ENCODE measurements around the genes AAR2 and DLGAP4.

GRCh38 chr20:35738022-35738871 lies 3.8 kb downstream of the RBM39 start:
- PRO-cap = no peak

DNA sequence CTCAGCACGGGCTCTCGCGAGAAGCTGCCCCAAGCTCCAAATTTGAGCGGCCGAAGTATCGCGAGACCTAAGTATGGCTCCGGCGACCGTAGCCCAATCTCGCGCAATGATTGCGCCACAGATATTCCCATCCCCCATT lies 104 bp upstream of the RBM39 start:
- PRO-cap = no peak

GRCh38 chr20:36046094-36046958 lies 77.9 kb downstream of the CNBD2 start:
- PRO-cap = no peak

GRCh38 chr20:36047374-36048026 lies 79.1 kb downstream of the CNBD2 start:
- PRO-cap = no peak

- PRO-cap = bidirectional peak, plus-strand start at chr20:36050655, minus-strand start at chr20:36050365; unidirectional peak, minus-strand start at chr20:36050960
Measured at GRCh38 chr20:36050221-36051309, 82.2 kb downstream of the CNBD2 start.

GRCh38 chr20:36093113-36094110 lies 61.1 kb upstream of the EPB41L1 start:
- PRO-cap = no peak

GRCh38 chr20:36097271-36098262 lies 57.0 kb upstream of the EPB41L1 start:
- PRO-cap = no peak

GRCh38 chr20:36113975-36114417 lies 40.5 kb upstream of the EPB41L1 start:
- PRO-cap = no peak

DNA sequence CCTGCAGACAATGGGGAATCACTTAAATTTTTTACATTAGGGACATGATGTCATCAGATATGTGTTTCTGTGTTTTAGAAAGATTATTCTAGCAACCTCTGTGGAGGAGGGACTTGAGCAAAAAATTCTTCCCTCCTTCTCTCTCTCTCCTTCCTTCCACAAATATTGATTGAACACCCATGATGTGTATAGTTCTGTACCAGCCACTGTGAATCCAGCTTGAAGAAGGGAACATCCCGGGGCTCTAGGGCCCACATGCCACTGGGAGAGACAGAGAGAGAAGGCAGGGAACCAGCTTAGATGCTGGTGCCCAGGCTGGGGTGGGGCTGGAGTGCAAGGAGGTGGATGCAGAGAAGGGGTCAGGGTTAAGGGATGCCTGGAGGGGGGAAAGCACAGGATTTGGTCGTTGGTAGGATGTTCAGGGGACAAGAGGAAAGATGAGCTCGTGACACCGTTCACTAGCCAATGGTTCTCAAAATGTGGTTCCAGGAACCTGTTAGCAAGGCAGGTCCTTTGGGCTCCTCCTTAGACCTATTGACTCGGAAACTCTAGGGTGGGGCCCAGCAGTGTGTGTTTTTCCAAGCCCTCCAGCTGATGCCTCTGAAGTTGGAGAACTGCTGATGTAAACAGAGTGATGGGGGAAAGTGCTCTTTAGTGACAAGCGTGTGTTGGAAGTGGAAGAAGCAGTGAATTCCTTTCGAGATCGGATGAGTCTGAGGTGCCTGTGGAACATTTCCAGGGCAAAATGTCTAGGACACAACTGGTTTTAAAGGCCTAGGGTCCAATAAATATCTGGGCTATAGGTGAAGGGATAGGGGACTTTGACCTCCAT lies 19.6 kb upstream of the AAR2 start:
- PRO-cap = no peak

DNA sequence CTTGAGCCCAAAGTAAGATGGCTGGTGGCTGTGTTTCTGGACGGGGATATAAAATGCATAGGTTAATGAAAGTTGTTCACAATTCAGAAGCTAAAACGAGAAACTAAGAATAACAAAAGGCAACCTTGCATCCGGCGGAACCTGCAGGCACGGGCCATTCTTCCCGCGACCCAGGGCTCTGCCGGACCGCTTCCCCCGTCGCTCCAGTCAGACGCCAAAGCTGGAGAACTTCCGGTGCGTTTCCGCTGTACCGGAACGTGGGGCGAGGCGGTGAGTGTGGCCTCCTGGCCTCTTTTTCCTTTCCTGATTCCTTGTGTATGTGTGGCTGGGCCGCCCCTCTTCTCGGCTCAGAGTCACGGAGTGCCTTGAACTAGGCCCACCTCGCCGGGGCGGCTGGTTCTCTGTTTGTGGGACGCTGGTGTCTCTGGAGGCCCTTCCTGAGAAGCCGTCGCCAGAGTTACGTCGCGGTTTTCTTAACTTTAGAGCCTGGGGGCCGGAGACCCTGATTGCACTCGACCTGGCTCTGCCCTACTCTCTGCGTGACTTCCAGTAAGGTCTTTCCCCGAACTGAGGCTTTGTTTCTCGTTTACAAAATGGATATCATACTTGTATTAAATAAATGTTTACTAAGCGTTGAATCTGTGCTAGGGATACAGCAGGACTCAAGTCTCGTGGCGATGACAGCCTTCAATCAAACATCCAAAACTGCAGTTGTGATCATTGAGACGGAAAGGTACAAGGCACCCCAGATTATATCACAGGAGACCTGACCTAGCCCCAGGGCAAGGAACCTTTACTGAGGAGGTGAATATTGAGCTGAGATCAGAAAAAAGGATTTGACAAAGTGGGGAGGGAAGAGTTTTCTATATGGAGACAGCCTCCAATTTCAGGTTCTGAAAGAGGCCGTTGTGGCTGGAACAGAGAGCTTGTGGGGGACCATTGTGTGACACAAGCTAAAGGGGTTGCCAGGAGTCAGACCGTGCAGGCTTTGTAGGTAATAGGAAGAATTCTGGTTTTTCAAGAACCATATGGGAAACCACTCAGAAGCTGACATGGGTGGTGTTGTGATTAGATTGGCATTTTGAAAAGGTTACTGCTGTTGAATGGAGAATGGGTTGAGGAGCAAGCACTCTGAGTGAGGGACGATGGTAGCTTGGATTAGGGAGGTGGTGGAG lies at the start of gene AAR2:
Gene AAR2, plus strand, starts transcription at position 245 of the 1,175 bp plus-strand sequence.
- PRO-cap = bidirectional peak, plus-strand start at position 248 of the sequence, minus-strand start at position 210 of the sequence

DNA sequence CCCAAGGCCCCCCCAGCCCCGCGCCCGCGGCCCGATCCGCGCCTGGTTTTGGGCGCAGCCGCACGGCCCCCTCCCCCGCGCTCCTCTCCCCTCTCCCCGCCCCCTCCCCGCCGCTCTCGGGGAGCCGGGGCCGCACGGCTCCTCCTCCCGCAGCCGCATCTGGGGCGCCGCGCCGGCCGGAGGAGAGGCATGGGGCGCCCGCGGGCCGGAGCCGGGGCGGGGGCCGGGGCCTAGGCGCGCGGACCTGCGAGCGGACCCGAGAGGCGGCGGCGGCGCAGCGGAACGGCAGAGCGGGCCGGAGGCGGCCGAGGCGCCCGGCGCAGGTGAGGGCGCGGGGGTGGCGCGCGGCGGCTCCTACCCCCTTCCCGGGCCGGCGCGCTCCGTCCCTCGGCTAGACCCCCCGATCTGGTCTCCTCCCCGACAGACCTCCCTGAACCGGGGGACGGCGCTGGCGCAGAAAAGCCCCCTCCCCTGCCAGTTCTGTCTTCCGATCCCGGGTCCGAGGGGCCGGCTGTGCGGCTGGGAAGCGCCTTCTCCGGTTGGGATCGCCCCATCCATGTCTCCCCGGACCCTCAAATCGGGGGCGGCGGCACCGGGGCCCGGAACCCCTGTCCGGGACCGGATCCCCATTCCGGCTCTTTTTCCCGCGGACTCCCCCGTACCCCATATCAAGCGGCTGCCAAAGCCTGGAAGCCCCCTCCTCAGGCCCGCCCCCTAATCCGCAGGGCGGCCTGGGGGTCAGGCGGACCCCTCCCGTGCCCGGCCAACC lies at the start of gene DLGAP4:
Gene DLGAP4, plus strand, starts transcription at position 150 of the 769 bp plus-strand sequence.
- PRO-cap = no peak

GRCh38 chr20:36460398-36460984 lies 80.8 kb upstream of the MYL9 start:
- PRO-cap = no peak

- PRO-cap = no peak
Measured at GRCh38 chr20:36468317-36468757, 73.0 kb upstream of the MYL9 start.

GRCh38 chr20:36496657-36497044 lies 44.7 kb upstream of the MYL9 start:
- PRO-cap = no peak

GRCh38 chr20:36578271-36579023 lies 5.0 kb downstream of the TGIF2 start:
- PRO-cap = no peak

DNA sequence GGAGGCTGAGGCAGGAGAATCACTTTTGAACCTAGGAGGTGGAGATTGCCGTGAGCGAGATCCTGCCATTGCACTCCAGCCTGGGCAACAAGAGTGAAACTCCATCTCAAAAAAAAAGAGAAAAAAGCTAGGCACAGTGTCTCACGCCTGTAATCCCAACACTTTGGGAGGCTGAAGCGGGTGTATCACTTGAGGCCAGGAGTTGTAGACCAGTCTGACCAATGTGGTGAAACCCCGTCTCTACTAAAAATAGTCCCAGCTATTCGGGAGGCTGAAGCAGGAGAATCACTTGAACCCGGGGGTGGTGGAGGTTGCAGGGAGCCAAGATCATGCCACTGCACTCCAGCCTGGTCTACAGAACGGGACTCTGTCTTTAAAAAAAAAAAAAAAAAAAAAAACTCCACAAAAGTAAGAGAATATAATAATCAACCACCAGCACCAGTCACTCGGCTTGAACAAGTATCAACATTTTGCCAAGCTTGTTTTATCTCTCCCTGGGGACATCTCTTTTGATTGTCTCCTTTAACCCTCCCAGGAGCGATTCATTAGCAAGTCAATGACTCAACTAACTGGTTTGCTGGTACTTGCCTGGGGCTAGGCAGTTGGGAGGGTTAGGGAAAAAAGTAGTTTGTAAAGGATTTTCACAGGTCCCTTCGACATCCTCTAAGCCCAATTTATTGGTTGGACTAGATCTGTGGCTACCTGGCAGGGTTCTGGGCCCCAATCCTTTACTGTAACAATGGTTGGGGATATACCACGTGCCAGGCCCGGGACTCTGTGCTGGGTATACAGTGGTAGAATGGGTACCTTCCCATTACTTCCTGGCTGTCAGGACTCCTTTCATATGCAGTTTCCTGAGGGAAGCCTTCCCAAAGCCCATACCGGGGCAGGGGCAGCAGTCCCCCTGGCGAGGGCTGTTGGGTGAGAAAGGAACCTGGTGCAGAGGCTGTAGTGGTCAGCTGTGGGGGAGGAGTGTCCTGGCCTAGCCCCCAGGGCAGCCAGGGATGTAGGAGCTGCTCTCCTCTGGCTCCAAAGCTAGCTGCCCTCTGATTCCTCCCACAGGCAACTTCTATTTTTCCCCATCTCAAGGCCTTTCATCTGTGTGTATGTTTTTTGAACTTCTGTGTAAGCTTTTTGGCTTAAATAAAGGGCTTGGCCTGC lies 12.1 kb downstream of the TGIF2 start:
- PRO-cap = no peak

- PRO-cap = no peak
Measured at GRCh38 chr20:36676756-36677092, 30.7 kb upstream of the SLA2 start.

DNA sequence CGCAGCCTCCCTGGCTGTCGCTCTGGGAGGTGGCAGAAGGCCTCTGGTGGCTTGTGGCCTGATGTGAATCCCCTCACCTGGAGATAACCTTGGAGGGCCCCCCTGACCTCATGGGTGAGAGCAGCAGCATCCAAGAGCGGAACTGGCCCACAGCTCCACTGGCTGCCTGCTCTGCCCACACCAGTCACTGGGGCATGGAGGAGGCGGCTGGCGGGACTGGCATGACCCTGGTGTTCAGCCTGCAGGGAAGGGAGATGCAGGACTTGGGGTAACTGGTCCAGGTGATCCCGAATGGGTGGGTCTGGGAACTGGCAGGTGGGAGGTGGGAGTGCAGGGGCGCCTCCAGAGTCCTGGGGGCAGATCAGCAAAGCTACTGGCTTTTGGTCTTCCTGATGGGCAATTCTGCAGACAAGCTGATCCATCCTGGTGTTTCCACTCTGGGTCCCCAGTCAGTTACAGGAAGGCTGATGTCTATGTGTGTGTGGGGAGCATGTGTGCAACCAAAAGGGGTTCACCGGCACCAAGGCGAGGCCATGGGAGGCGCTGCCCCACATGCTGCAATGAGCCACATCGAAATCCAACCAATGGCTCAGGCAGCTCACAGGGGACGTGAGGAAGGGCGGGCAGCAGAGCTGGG lies 10.7 kb upstream of the DSN1 start:
- PRO-cap = no peak

GRCh38 chr20:36896740-36897475 lies 21.0 kb downstream of the TLDC2 start:
- PRO-cap = no peak

DNA sequence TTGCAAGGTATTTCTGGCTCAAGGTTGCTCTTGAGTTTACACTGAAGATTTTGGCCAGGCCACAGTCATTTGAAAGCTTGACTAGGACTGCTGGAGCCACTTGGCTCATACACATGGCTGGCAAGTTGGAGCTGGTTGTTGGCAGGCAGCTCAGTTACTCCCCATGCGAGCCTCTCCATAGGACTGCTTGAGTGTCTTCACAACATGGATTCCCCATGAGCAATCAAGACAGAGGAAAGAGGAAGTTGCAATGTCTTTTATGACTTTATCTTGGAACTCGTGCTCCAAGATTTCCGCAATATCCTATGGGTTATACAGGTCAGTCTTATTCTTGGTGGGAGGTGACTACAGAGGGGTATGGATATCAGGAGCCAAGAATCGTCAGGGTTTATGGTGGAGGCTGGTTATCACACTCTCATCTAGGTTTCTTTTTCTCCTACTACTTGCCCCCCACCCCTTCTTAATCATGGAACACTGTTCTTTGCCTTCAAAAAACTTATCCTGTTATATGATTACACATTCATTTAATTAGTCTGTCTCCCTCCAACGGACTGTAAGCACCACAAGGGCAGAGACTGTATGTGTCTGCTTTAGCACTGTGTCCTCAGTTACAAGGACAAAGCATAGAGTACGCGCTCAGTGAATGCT lies 1.2 kb upstream of the MANBAL start:
- PRO-cap = no peak